ENCODE measurements around a stretch of chr6.

DNA sequence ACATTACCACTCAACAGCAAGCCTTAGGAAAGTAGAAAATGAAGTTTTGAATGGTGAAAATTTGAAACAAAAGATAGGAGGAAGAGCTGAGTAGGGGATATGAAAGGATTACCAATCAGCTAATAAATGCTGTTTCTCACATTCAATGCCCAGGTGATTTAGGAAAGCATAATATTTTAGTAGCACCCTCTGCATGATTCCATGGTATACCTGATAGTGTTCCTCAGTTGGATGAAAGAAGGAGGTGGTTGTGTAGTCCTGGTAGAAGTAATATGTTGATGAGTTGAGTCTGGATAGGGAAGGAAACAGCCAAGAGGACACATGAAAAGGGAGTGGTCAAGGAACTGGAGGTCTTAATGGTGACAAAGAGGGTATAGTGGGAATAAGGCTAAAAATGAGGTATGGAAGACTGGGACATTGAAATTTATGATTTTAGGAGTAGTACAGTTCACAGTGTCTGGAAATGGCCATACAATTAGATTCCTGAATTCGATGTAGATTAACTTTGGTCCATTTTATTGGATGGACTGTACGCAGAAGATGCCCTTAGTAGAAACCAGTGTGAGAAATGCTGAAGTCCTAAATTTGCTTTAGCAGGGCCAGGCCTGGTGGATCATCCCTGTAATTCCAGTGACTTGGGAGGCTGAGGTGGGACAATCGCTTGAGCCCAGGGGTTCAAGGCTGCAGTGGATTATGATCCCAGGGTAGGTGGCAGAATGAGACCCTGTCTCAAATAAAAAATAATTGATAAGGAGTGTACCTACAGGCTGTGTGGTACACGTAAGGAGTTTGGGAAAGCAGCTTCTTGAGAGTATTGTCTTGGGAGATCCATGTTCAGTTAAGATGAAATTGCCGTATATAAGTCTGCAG, 49.3 kb upstream of the SMIM8 start:
- PRO-cap: no peak

GRCh38 chr6:87322724-87323404, 476 bp downstream of the SMIM8 start:
- PRO-cap: no peak

DNA sequence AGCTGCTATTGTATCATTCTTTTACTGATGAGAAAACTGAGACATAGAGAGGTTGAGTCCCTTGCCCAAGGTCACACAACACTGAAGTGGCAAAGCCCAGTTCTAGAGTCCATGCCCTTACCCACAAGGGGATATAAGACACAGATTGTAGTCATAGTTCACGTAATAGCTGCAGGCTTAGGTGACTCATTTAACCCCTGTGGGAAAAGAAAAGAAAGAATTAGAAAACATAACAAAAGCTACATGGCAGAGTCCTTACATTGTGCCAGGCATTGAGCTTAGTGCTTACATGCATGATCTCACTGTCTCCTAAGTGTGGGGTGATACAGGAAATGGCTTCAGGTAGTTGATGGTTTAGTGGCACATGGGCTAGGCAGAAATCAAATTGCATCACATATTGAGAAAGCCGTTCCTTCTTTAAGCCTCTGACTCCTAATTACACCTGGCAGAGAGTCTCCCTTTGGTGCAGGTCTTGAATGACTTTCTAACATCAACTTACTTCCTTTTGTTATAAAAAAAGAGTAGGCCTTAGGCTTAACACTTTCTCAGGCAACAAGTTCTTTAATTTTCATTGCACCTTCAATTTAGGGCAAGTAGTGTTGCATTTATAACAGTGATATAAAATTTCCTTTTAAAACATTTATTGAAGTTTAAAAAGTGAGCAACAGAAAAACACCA, 12.5 kb upstream of the AKIRIN2 start:
- PRO-cap: no peak

DNA sequence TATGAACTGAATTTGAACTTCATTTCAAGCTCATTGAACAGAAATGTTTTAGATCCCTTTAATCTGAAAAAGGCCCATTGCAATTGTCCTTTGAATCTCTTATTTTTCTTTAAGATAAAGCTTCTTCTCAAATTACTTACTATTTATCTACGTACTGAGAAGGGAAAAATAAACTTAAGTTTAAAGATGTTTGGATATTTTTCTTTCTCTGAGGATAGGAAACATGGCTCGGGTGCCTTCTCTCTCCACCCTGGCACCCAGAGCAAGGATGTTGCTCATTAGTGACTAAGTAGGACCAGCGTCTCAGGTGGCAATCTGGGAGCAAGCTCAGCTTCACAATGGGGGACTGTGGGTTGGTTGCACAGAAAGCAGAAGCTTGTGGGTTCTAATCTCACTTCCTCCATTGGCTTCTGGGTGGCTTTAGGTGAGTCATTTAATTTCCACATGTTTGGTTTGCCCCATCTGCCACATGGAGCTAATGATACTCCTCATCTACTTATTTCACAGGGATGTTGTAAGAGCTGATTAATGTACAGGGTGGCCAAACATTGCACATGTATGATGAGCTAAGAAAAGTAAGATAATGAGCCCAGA, 54.7 kb upstream of the AKIRIN2 start:
- PRO-cap: no peak

DNA sequence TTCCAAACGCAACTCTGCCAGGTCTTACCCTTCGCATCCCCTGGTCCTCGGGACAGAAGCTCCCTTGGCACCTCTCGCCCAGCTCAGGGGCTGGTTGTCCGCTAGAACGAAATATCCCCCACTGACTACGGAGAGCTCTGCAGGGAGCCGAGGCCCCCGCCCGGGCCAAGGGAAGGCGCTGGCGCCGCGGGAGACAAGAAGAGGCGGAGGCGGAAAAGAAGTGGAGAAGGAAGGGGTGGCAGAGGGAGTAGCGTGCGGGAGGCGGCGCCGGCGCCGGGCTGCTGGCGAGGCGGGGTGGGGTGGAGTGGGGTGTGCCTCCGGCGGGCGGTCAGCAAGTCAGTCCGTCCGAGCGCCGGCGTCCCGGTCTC, 388 bp downstream of the CNR1 start:
- PRO-cap: no peak

DNA sequence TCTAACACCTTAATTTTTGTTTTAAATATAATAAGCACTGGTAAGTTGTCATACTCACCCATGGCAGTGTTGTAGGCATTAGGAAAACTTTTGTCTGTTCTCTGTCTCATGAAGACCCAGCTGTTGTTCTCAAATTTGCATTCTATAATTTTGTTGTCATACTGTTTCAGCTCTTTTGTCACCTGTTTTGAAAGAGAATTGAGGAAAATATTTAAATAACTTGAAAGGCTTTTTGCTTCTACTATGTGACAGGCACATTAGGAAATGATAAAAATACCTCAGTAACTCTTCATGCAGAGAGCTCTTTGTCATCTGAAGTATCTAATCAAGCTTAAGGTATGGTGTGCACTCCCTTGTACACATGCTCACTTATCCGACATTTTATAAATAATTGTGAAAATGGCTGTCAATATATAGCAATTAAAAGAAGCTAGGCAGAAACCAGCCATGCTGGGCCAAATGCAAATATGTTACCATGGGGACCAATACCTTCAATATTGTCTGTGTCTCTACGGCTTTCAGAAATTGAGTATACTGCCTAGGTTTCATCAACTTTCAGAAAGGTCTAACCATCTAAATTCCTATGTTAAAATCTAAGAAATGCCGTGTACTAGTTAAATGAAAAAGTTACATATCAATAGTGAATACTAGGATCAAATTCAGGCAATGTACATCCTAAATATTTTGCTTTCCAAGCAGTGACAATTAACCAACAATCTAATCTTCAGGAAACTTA, 349.0 kb downstream of the RNGTT start:
- PRO-cap: no peak

- PRO-cap: no peak
Observed at GRCh38 chr6:89118854-89119233, 973 bp upstream of the SRSF12 start.

GRCh38 chr6:89298630-89299534, 16.2 kb downstream of the GABRR2 start:
- PRO-cap: no peak

GRCh38 chr6:89630422-89631060, 8.0 kb downstream of the LYRM2 start:
- PRO-cap: no peak

DNA sequence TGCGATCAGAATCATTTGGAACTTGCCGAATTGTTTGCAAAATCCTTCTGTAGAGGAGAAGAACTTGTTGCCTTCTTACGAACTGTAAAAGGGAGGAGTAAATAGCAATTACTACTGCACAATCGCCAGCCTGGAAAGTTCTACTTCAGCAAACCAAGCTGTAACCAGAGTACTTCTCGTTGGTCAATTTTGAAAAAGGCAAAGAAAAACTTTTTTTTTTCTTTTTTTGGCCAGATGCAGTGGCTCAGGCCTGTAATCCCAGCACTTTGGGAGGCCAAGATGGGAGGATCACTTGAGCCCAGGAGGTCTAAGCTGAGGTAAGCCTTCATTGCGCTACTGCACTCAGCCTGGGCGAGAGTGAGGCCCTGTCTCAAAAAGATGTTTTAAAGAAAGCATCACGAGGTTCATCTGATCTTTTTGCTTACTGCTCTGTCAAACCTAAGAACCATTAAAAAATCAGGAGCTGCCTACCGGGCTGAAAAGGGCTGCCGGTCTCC, 698 bp downstream of the LYRM2 start:
- PRO-cap: no peak

DNA sequence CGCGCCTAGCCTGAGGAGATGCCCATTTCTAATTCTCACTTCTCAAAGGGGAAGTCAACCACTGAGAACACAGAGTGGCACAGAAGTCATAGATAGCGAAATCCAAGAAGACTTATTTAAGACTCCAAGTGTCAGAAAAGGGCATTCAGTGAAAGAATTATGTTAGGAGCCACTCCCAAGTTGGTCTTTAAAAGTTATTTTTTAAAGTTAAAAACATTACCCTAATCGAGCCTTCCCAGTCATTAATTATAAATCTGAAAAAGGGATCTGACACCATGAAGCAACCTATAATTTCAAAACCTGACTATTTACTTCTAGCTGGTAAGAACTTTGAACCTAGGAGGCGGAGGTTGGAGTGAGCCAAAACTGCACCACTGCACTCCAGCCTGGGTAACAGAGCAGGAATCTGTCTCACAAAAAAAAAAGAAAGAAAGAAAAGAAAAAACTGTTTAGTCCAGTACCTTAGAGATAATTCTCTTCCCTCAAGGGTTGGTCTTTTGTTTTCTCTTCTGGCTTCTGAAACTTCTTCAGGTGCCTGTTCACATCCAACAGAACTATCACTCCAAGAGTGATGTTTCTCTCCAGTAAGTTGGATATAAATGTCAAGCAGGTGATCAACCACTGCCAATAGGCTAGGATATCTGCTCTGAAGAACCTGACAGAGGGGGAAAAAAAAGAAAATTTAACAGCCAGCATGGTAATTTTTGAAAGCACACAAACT, 38.5 kb downstream of the MDN1 start:
- PRO-cap: no peak

- PRO-cap: no peak
Observed at GRCh38 chr6:89817158-89818066, 2.2 kb downstream of the MDN1 start.

- PRO-cap: no peak
Observed at GRCh38 chr6:90105845-90106094, 190.9 kb downstream of the BACH2 start.

- PRO-cap: no peak
Observed at GRCh38 chr6:90284723-90285543, 11.7 kb downstream of the BACH2 start.

DNA sequence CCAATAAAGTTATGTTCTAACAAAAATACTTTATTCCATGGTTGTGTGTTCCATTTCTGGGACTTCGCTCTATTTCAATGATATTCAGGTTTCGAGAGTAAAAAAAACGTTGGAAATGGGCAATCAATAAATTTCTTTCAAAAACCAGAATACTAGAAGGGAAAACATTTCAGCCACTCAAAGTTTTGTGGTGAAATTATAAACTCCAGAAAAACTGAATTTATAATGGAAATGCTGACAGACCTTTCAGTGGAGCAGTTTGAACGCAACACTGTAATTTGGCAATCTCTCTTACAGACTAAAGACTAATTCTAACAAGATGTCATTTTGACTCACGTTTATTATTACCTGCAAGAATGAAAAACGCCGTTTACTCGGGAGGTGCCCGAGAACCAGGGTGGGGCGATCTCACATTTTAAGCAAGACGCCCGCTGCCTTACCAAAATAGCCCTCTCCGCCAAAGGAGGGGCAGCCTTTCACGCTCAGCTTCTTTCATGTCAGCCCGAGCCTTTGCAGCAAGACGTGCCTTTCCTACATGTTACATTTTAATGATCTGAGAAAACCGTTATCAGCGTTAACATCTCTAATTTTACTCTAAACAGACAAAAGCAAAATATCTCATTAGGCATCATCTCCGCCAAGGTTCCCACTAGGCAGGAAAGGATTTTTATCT, 2.2 kb downstream of the BACH2 start:
- PRO-cap: no peak

- PRO-cap: bidirectional peak, plus-strand start at chr6:90295174, minus-strand start at chr6:90295201; bidirectional peak, plus-strand start at chr6:90295332, minus-strand start at chr6:90295411
Observed at GRCh38 chr6:90294981-90295827, 1.4 kb downstream of the BACH2 start.

DNA sequence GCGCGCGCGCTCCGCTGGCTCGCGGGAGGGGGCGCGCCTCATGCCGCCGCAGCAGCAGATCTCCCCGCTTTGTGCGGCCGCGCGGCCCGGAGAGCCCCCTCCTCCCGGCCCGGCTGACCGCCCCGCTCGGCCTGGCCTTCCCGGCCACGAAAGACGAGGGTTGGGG, 310 bp upstream of the BACH2 start:
- PRO-cap: bidirectional peak, plus-strand start at position 41 of the sequence, minus-strand start outside the sequence

GRCh38 chr6:90402014-90403047, 105.7 kb upstream of the BACH2 start:
- PRO-cap: no peak

DNA sequence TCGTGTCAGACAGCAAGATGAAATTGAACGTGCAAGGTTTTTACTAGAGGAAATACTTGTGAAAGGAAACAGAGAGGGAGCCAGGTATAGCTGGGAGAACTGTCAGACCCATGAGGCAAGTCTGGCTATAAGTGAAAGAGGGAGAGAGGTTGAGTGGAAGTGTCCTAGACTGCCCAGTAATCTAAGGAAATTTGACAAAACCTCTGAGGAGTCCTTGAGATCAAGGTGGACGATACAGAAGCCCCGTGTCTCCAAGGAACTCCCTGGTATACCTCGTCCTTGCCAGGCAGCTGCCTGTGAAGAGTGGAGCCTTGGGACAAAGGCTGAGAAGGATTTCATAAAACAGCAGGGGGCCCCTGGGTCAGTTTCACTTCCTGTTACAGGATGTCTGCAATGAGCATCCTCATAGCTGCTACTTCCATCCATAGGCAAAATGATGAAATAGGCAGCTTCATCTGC, 114.4 kb upstream of the MAP3K7 start:
- PRO-cap: no peak

GRCh38 chr6:91052985-91053563, 466.2 kb upstream of the MAP3K7 start:
- PRO-cap: no peak

Data from sciatic nerve (tissue), 1 donor.